Omental fat pad (tissue), 4 donors: ENCODE measurements around a stretch of chr12.

- PRO-cap: no peak
- RAMPAGE, long total RNA, 4 experiments: no peak in any of the 4 experiments
Measured at GRCh38 chr12:31928575-31929003, 30.6 kb upstream of the RESF1 start.

DNA sequence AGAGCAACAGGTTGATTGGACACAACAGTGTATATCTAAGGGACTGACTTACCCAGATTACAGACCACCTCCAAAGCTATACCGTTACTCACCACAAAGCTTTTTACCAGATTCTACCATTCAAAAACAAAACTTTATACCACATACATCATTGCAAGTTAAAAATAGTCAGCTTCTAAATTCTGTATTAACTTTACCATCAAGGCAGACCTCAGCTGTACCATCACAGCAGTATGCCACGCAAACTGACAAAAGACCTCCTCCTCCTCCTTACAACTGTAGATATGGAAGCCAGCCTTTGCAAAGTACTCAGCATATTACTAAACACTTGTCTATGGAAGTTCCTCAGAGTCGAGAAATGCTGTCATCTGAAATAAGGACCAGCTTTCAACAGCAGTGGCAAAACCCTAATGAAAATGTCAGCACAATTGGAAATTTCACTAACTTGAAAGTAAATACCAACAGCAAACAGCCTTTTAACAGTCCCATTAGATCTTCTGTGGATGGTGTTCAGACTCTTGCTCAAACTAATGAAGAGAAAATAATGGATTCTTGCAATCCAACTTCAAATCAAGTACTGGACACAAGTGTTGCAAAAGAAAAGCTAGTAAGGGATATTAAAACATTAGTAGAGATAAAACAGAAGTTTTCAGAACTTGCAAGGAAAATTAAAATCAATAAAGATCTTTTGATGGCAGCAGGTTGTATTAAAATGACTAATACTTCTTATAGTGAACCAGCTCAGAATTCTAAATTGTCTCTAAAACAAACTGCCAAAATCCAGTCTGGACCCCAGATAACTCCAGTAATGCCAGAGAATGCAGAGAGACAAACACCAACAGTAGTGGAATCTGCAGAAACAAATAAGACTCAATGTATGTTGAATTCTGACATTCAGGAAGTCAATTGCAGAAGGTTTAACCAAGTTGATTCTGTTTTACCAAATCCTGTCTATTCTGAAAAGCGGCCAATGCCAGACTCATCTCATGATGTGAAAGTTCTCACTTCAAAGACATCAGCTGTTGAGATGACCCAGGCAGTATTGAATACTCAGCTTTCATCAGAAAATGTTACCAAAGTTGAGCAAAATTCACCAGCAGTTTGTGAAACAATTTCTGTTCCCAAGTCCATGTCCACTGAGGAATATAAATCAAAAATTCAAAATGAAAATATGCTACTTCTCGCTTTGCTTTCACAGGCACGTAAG is 22.7 kb downstream of the RESF1 start:
- PRO-cap: no peak
- RAMPAGE, long total RNA, 4 experiments: no peak in any of the 4 experiments

DNA sequence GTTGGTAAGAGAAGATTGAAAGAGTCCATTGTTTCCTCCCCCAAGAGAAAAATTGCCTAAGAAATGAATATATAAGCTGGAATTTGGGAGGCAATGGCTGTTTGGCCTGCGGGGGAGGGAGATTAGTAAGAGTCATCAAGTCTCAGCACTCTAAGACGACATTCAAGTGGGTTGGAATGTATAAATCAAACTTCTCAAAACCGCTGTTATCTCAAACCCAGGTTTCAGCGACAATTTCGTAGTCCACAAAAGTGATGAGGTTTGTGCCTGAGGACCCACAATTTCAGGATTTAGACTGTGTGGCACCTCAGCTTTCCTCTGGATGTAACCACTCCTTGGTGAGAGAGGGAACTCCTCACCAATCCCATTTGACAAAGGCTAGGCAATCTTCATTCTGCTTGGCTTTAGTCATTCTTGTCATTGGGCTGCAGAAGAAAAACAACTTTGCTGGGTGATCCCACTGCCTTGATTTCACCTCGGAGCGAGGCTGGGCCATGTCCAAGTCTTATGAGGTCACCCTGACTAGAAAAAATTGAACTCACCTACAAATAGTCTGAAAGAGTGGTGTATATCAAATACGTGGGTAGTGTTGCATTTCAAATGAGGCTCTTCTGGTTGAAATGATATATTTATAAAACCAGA is 1.1 kb downstream of the BICD1 start:
- PRO-cap: no peak
- RAMPAGE, long total RNA, 4 experiments: no peak in any of the 4 experiments

DNA sequence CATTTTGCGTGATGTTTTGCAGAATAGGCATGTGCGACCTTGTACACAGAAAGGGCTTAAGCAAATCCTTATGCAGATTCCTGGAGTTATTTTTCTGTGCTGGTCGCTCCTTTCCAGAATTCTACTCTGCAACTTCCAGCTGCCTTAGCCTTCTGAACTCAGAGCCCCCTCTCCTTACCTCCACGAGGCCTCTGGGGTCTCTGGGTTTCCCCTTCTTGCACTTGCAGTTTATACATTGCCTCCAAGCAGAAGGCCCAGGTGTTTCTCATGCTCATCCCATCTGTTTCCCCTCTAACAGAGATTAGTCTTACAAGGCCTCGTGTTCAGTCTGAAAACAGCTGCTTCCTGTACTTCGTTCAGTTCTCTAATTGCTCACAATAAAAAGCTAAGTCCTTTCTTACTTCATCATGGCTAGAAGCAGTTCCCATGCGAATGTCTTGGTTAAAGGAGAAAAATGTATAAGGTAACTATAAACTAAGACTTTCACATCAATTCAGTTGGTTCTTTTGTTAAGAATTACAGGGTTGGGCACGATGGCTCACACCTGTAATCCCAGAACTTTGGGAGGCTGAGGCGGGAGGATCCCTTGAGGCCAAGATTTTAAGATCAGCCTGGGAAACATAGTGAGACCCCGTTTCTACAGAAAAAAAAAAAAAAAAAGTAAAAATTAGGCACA is 134.3 kb upstream of the FGD4 start:
- PRO-cap: no peak
- RAMPAGE, long total RNA, 4 experiments: no peak in any of the 4 experiments

DNA sequence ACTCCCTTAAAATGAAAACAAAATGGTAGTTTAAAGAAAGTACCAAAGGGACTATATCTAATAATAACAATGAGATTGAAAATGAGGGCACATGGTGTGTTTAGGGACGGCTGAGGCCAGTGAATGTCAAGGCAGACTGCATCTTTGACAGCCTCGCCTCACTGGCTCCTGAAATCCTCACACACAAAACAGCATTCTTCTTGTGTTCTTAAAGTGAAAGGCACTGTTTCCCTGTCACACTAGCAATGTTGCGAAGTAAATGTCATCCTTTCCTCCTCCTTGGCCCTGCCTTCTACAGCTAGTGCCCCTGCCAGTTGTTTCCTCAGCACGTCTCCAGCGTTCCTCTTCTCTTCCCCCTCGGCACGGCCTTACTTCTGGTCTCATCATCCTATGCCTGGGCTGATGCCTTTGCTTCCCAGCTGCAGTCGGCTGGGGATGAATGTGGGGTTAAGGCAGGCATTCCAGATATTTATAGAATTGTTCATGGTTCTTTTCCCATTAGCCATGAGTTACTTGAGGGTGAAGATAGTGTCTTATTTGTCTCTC is 129.4 kb upstream of the DNM1L start:
- PRO-cap: no peak
- RAMPAGE, long total RNA, 4 experiments: no peak in any of the 4 experiments

- PRO-cap: no peak
- RAMPAGE, long total RNA, 4 experiments: start-site peak on the minus strand in 1 of 4 experiments, at chr12:32754201-32754290 at its widest, 10 reads per replicate
Measured at GRCh38 chr12:32753890-32754545, 1.7 kb downstream of the YARS2 start.

- PRO-cap: no peak
- RAMPAGE, long total RNA, 4 experiments: no peak in any of the 4 experiments
Measured at GRCh38 chr12:32789098-32789461, 33.4 kb upstream of the YARS2 start.

DNA sequence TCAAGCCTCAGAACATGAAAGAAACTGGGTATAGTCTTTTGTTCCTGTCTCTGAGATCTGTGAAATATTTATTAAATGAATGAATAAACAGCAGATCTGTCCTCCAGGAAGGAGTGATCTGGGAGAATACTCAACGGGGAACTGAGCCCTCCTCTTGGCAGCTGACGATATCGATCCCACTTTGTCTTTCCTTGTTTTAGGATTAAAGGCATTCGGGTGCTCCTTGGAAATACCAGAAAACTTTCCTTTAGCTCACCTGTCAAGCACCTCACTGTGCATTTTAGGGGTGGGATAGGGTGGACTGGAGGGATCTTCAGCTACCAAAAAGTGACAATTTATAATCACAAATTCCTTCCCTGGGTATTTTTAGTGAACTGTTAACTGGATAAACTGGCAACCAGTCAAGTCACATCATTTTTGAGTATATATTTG is 591 bp downstream of the ALG10 start:
- PRO-cap: no peak
- RAMPAGE, long total RNA, 4 experiments: no peak in any of the 4 experiments

DNA sequence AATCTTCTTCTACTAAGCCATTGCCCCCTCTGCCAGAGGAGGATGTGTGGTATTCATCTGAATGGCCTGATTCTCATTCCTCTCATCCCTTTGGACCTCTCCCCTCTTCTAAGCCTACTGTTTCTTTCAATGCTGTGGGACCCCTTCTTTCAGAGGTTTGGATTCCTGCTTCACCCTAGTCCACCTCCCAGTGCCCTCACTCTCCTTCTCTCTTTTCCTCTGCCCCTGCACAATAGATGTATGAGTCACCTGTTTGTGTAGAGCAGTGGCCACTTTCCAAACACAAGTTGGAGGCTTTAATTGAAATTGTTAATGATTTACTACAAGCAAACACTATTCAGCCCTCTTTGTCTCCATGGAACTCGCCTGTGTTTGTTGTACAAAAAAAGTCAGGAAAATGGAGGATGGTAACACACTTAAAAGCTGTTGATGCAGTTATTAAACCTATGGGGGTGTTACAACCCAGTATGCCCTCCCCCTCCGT is 192.2 kb upstream of the ALG10B start:
- PRO-cap: no peak
- RAMPAGE, long total RNA, 4 experiments: no peak in any of the 4 experiments

DNA sequence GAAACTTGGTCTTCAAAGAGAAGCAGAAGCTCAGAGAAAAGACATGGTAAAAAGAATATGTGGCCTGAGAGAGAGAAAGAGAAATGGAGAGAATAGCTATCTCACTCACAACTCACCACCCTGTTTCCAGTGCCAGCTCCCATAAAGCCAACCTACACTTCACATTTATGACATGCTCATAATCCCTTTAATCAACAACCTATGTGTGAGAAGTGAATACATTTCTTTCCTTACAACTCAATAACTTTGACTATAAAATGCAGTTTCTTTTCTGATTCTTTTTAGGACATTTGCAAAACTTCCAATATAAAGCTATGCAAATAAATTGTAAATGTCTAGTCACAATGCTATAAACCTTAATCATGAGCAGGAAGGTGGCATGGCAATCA is 67.1 kb downstream of the CPNE8 start:
- PRO-cap: no peak
- RAMPAGE, long total RNA, 4 experiments: no peak in any of the 4 experiments

DNA sequence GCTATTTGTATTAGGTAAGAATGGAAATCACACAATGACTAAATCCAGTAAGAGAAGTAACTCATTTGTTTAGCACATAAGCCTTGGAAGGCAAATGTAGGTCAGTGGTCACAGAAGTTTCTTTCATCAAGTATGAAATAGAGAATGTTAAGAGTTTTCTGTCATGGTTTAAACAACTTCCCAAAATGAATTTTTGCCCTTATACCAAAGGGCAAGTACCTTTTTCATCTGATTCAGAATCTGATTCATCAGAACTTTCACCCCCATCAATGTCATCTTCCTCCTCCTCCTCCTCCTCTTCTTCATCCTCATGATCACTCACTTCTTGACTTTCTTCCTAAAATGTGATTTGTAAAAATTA is 101.7 kb downstream of the KIF21A start:
- PRO-cap: no peak
- RAMPAGE, long total RNA, 4 experiments: no peak in any of the 4 experiments

- PRO-cap: no peak
- RAMPAGE, long total RNA, 4 experiments: no peak in any of the 4 experiments
Measured at GRCh38 chr12:39839073-39839581, 213.1 kb downstream of the C12orf40 start.

DNA sequence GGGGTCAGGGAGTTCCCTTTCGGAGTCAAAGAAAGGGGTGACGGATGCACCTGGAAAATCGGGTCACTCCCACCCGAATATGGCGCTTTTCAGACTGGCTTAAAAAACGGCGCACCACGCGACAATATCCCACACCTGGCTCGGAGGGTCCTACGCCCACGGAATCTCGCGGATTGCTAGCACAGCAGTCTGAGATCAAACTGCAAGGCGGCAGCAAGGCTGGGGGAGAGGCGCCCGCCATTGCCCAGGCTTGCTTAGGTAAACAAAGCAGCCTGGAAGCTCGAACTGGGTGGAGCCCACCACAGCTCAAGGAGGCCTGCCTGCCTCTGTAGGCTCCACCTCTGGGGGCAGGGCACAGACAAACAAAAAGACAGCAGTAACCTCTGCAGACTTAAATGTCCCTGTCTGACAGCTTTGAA is 127.4 kb downstream of the SLC2A13 start:
- PRO-cap: no peak
- RAMPAGE, long total RNA, 4 experiments: no peak in any of the 4 experiments

DNA sequence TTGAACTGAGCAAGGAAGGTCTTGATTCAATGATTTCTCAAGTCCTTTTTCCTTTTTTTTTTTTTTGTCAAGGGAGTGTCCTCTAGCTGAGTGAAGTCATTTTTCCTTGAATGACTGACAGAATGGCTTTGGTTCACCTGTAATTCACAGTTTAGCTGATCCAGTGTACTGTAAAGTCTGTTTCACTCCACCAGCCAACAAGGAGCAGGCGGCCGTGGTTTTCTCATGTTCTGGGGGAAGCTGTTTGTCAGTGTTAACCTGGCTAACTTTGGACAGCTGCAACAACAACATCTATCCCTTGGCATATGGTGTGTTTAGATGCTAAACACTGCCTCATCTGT is 50.1 kb upstream of the SLC2A13 start:
- PRO-cap: no peak
- RAMPAGE, long total RNA, 4 experiments: no peak in any of the 4 experiments

DNA sequence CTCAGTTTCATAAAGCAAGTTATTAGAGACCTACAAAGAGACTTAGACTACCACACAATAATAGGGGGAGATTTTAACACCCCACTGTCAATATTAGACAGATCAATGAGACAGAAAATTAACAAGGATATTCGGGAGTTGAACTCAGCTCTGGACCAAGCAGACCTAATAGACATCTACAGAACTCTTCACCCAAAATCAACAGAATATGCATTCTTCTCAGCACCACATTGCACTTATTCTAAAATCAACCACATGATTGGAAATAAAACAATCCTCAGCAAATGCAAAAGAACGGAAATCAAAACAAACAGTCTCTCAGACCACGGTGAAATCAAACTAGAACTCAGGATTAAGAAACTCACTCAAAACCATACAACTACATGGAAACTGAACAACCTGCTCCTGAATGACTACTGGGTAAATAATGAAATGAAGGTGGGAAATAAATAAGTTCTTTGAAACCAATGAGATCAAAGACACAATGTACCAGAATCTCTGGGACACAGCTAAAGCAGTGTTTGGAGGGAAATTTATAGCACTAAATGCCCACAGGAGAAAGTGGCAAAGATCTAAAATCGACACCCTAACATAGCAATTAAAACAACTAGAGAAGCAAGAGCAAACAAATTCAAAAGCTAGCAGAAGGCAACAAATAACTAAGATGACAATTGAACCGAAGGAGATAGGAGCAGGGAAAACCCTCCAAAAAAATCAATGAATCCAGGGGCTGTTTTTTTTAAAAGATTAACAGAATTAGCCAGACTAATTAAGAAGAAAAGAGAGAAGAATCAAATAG is 94.4 kb downstream of the PDZRN4 start:
- PRO-cap: no peak
- RAMPAGE, long total RNA, 4 experiments: no peak in any of the 4 experiments

DNA sequence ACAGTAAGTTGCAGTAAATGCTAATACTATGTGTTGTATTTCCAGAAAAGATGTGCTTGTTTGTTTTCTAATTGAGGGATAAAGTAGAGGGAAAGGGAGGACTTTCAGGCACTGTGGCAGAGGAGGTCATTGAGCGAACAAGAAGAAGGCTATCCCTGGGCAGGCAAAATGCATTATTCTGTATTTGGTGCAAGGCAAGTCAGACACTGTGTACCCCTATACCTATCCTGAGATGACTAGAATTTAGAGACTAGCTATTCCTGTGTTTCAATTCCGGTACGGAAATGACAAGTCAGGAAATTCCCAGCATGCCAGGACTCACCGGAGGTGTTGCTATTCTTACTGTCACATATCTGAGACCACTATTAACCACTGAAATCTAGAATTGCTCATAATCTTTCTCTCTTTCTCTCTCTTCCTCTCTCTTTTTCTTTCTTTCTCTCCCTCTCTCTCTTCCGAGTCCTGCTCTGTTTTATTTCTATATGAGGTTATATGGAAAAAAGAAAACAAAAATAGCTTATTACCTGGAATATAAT is 297.1 kb downstream of the PDZRN4 start:
- PRO-cap: no peak
- RAMPAGE, long total RNA, 4 experiments: no peak in any of the 4 experiments

DNA sequence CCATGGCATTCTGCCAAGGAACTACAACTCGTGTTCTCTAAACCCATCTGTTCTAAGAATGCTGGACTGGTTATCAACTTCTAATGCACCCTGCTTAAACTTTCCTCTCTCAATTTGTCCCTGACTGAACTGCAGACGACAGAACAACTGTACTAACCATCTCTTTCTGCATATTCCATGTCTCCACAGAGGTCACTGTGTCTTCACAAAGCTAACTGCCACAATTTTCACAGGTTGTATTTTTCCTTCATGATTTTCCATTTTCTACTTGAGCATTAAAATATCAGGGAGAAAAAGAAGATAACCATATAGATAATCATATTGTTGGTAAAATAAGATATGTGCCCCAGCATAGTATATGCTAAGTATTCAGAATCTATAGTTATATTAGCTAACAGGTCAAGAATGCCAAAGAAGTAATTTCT is 58.5 kb downstream of the GXYLT1 start:
- PRO-cap: no peak
- RAMPAGE, long total RNA, 4 experiments: no peak in any of the 4 experiments

DNA sequence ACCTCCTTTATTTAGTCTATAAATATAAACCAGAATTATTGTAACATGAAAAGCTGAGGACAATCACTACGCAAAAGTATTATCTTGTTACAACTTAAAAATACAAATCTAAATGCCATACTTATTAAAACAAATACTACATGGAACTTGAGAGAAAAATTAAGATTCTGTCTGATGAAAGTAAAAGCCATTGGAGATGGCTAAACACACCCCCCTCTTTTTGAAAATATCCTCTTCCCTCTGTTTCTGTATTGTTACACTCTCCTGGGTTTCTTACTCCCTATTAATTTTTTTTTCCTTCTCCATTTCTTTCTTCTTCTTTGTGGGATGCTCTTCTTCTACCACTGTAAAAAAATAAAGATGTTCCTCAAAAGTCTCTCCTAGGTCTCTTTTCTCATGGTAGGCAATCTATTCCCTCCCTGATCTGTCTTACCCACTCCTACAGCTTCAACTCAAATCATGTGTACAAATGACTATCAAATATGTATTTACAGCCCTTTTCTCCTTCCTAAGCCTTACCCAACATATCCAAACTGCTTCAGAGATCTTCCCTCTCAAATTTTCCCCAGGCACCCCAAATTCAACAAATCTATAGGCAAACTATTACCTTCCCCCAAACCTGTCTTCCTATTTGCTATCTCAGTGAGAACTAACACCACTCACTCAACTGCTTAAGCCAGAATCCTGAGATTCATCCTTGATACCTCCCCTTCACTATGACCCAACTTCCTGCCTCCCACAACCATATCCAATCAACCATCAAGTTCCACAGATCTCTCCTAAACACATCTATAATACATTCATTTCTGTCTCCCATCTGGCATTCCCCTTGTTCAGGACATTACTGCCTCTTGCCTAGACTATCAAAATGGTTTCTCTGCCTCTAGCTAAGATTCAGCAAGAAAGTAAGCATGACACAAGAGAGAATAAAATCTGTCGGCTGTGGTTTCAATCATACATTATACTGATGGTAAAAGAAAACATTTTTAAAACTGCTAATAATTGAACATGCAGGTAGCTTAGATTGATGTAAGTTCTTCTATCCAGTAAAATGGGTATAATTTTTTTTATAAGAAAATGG is 21.5 kb downstream of the YAF2 start:
- PRO-cap: no peak
- RAMPAGE, long total RNA, 4 experiments: no peak in any of the 4 experiments

GRCh38 chr12:42442048-42442882 is 116.3 kb downstream of the PPHLN1 start:
- PRO-cap: no peak
- RAMPAGE, long total RNA, 4 experiments: no peak in any of the 4 experiments

DNA sequence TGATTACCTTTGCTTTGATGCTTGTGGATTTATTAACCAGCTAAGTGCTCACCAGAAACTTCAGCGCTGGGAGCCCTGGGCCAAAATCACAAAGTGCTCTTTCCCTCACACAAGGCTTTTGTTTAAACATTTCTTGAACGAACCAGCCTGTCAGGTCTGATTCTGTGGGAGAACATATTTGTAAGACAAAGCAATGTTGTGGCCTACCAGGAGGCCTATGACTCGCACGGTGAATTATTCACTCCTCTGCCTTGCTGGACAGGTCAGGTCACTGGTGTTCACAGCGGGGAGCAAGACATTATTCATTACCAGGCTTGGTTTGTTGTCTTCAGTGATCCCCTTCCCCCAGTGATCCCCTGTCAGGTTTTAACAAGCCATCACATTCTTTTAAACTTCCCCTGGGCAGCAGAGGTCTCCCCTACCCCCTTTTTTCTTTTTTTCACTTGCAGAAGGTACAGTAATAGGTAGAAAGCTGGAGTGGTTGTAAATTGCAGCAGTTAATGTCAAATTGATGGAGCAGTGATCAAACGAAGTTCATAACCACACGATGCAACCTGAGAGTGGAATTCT is 167.5 kb upstream of the PRICKLE1 start:
- PRO-cap: no peak
- RAMPAGE, long total RNA, 4 experiments: no peak in any of the 4 experiments